Tongue (tissue), 2 donors: ENCODE data around the gene IARS1.

DNA sequence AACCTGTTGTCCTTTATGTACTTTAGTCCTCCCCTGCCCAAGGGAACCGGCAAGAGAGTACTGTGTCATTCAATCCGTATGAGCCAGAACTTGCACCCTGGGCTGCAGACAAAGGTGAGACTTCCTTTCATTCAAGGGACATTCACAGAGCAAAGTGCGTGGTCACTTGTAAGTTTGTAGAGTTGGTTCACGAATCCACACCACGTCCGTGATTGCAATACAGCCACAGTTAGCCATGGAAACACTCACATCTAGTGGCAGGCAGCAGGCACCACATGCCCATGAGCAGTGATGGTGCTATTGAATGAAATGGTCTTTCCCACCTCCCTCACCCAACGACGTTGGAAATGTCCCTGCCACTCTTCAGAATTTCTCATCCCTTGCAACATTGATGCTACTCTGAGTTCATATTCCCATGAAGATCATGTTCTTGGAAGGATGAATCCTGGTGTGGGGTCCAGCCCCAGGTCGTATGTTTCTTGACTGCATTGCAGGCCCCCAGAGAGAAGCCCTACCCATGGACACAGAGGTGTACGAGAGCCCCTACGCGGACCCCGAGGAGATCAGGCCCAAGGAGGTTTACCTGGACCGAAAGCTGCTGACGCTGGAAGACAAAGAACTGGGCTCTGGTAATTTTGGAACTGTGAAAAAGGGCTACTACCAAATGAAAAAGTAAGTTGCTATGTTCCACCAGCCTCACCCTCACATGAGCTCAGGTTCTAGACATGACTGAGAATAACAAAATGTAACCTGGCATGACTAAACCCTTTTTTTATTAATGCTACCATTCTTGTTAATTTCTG, 72.8 kb downstream of the SYK start:
- RAMPAGE, long total RNA: no peak

GRCh38 chr9:90889986-90890688, 88.5 kb downstream of the SYK start:
- RAMPAGE, long total RNA: no peak

DNA sequence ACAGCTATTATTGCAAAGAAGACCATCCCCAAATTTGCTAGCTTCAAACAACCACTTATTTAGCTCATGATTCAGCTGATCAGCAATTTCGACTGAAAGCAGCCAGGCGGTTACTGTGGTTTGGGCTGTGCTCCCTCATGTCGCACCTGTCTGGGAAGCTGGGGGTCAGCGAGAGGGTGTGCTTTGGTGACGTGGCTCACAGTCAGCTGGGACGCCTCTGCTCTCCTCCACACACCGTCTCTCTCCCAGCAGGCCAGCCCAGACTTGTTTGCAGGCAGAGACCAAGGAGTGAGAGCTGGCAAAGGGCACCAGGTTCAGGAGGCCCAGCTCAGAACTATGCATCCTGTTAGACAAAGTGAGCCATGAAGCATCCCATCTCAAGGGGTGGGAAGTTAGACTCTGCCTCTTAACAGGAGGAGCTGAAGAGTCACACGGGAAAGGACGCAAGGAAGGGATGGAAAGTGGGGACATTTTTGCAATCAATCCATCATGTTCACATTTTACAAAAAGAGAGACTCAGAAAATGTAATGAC, 141.0 kb downstream of the SYK start:
- RAMPAGE, long total RNA: no peak

GRCh38 chr9:91042822-91044031, 241.6 kb downstream of the SYK start:
- RAMPAGE, long total RNA: no peak

- RAMPAGE, long total RNA: no peak
These were observed 259.8 kb downstream of the AUH start for GRCh38 chr9:91101666-91102479.

GRCh38 chr9:91161971-91163056, 199.4 kb downstream of the AUH start:
- RAMPAGE, long total RNA: no peak

DNA sequence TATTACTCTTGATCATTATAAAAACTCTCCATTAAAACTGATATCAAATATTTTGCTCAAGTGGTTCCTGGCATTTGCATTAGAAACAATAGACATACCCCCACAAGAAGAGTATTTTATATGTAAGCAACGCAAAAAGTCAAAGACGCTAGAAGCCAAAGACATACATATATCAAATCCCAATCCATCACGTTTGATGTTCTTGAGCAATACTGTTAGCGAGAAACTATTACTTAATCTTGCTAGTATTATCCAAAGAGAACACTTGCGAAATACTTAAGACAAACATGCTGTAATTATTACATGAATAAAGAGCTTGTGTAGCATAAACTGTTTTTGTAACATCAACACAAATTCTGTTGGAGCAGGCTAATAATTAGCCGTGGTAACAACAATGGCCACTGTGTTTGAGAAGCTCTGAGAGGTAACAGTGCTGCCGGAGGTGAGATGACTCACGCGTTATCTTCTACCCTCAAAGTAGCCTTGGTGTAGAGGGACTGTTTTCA, 164.0 kb downstream of the AUH start:
- RAMPAGE, long total RNA: no peak

- RAMPAGE, long total RNA: no peak
These were observed 96.5 kb downstream of the AUH start for GRCh38 chr9:91265018-91265795.

DNA sequence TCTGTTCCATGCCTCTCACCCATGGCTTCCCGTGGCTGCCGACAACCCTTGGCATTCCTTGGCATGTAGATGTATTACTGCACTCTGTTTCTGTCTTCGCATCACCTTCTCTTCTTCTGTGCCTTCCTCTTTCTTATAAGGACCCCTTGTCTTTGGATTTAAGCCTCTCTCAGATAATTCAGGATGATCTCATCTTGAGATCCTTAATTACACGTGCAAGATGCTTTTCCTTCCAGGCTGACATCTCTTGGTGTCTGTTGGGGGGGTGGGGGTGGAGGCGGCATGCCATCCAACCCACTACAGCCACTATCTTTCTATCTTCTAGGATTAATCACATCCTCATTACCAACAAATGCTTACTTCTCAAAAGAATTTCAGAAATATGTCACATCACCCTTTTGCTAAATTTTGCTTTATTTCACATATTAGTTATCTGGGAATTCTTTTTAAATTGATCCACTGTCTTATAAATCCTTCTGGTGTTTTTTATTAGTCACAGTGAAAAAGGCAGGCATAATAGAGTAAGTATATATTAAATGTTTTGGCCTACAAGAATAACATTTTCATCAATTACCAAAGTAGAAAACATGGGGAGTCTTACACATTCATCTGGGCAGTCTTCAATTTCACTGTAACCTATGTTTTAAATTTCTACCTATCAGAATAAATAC, 70.5 kb downstream of the AUH start:
- RAMPAGE, long total RNA: no peak

- RAMPAGE, long total RNA: no peak
These were observed 61.5 kb downstream of the AUH start for GRCh38 chr9:91300159-91300661.

DNA sequence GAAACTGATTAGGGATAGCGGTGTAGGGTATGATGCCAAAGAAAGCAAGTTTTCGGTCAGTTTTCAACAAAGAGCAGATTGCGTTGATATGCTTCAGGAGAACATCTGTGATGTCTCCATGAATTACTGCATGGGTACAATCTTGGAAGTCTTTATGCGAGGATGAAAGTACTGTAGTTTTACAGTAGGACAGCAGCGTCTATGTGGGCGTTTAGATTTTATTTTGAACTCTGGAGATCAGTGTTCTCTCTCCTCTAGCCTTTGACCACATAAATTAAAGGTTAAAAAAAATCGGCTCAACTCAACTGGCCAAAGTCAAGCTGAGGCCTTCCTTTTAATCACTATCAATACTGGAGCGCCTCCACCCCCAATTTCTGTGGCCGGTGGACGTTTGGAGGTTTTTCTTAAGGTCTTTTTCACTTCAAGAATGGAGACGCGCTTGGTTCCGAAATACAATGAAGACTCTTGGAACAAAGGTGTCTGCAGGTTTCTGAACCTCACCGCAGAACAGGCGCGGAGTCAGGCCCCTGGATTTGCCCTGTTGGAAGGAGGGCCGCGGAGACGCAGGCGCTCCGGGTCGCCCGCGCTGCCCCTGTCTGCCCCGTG, 2.9 kb downstream of the NFIL3 start:
- RAMPAGE, long total RNA: no peak

DNA sequence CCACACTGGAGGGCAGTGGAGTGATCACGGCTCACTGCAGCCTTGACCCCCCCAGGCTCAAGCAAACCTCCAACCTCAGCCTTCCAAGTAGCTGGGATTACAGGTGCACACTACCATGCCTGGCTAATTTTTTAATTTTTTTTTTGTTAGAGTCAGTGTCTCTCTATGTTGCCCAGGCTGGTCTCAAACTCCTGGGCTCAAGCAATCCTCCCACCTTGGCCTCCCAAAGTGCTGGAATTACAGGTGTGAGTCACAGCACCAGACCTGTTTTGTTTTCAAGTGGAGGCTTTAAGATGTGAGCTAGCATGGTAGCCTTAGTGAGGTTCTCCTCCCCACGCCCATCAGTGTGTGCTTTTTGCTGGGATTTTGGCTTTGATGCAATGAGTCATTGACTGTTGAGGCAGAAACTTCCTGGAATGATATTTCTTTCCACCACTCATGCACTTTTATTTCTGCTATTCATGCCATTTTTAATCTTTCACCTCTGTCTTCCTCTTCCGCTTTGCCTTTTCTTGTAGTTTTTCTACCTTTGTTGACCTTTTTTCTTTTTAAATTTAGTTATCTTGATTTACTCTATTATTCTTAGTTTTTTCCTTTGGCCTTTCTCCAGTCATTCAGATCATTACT, 4.2 kb upstream of the NFIL3 start:
- RAMPAGE, long total RNA: no peak

- RAMPAGE, long total RNA: no peak
These were observed 77.1 kb upstream of the NFIL3 start for GRCh38 chr9:91500718-91501066.

GRCh38 chr9:91514978-91515633, 91.5 kb upstream of the NFIL3 start:
- RAMPAGE, long total RNA: no peak

- RAMPAGE, long total RNA: no peak
These were observed 144.0 kb upstream of the NFIL3 start for GRCh38 chr9:91567669-91568080.

DNA sequence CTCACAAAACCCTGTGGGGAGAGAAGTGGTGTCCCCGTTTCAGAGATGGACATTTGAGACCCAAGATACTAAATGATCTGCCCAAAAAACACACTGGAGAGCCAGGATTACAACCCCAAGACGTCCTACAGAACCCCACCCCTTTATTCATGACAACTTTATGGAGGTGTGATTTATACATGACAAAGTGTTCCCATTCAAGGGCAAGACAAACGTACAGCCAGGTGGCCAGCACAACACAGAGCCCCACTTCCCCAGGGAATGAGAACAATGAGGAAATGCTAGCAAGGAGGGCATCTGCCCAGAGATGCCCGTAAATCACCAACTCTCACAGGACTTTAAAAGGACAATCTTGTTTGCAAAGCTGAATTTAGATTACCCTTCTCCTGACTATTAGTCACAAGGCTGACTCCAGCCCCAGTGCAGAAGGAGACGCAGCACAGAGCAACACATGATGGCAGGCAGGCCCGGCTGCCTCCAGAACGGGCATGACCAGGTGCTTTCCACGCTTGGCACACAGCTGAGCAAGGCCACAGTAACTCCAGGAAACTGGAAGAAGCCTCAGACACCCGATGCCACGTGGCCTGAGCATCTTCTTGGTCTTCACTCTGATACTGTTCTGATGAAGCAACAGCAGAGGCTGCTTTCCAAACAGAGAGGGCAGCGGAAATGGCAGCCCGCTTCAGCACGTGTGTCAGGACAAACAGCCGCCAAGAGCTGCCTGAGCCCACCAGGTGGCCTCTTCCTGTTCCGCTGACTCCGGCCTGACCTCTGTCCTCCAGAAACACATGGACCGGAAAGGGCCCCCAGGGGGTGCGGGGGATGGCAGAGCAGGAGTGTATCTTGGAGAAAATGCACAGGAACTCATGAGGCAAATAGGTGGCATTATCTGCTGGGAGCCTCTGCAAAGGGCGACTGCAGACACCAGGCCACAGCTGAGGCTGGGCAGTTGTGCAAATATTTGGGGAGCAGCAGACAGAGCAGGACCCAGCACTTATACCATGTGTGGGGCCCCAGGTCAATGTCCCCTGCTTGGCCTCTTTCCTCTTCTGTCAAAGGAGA, 51.3 kb downstream of the ROR2 start:
- RAMPAGE, long total RNA: no peak

DNA sequence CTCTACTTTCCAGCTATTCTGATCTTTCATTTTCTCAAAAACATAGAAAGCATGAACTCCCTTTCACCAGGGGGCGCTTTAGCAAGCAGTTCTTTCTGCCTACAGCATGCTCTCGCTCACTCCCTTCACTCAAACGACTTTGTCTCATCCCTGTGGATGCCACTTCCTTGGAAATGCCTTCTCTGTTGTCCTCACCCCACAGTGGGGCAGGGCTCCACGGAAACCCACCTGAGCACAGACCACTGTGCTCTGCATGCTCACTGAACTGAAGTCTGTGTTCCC, 4.8 kb upstream of the ROR2 start:
- RAMPAGE, long total RNA: no peak

GRCh38 chr9:92293347-92294247, at the start of gene IARS1:
Gene IARS1, minus strand, starts transcription at chr9:92293697.
- RAMPAGE, long total RNA: start-site peak on the minus strand at chr9:92293640-92293695, 378 and 208 reads in 2 replicates

DNA sequence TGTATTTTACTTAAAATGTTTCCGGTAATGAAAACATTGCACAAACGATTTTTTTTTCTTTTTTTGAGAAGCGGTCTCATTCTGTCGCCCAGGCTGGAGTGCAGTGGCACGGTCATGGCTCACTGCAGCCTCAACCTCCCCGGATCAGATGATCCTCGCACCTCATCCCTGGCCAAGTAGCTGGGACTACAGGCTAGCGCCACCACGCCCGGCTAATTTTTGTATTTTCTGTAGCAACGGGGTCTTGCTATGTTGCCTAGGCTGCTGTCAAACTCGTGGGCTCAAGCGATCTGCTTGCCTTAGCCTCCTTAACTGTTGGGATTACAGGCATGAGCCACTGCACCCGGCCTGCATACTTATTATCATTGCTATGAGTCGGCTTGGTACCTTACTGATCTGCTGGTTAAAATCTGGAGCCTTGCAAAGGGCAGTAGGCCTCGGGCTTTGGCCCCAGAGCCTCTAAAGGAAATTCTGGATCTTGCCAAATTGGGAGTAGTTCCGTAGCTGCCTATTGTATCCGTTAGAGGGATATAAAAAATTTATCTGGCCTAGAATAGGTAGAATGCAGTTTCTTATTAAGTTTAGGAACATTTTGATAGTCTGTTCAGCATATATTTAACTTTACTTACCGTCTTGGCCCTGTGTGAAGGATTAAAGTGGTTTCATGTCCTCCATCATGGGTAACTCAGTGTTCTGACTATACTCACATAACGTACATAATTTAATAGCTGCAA, 918 bp upstream of the IARS1 start:
- RAMPAGE, long total RNA: no peak

- RAMPAGE, long total RNA: no peak
These were observed 49.2 kb upstream of the OMD start for GRCh38 chr9:92473526-92473735.